Renal cortical epithelial cell (primary cell): ENCODE measurements around a stretch of chr5.

GRCh38 chr5:55473636-55474101 lies 61.1 kb downstream of the PLPP1 start:
- RRBS: no CpG with 5 or more reads among the region's 6 CpGs

DNA sequence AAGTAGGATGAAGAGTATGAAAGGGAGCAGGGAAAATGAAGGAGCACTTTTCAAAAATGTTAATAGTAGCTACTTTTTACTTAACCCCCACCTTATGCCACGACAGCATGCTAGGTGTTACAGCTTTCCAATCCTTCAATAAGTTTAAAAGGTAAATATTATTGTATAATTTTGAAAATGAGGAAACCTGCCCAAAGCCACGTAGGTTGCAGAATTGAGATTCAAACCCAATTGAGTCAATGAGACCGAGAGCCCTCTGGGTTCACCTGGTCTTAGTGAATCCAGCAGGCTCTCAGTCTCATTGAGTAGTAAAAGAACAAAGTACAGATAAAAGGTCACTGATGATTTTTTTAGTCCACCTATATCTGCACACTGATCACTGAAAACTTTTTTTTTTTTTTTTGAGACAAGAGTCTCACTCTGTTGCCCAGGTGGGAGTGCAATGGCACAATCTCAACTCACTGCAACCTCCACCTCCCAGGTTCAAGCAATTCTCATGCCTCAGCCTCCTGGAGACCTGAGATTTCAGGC lies 27.2 kb downstream of the PLPP1 start:
- RRBS: no CpG with 5 or more reads among the region's 3 CpGs

DNA sequence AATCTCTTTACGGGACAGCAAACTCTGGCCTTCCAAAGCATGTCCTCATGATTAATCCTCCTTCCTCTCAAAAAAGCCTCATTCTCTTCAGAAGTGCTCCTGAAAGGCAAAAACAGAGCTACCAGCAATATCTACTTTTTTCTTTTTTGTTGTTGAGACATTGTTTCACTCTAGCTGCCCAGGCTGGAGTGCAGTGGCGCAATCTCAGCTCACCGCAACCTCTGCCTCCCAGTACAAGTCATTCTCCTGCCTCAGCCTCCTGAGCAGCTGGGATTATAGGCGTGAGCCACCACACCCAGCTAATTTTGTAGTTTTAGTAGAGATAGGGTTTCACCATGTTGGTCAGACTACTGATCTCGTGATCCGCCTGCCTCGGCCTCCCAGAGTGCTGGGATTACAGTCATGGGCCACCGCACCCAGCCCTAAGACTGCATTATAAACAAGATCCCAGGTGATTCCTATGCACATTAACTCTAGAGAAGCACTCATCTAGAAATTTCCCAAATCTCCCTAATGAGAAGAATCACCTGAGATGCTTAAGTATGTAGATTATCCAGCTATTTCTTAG lies 17.0 kb downstream of the PLPP1 start:
- RRBS: no CpG with 5 or more reads among the region's 8 CpGs

DNA sequence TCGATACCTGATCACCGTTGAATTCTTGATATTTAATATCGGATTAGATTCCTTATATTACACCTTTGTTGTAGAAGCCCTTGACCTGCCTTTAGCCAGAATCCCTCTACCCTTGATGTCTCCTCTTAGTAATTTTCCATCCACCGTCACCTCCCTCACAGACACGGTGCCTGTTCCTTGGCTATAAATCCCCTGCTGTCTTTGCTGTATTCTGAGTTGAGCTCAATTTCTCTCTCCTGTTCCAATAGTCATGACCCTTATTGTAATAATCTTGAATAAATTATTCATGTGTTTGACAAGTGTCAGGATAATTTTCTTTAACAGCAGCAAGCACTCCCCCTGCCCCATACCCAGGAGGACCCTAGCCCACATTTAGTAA lies 808 bp upstream of the PLPP1 start:
- RRBS: no CpG with 5 or more reads among the region's 5 CpGs

GRCh38 chr5:55594495-55594805 lies 59.7 kb upstream of the PLPP1 start:
- RRBS: no CpG with 5 or more reads among the region's 1 CpG

- RRBS: no CpG with 5 or more reads among the region's 6 CpGs
These were observed 78.5 kb downstream of the SLC38A9 start for GRCh38 chr5:55633425-55634279.

DNA sequence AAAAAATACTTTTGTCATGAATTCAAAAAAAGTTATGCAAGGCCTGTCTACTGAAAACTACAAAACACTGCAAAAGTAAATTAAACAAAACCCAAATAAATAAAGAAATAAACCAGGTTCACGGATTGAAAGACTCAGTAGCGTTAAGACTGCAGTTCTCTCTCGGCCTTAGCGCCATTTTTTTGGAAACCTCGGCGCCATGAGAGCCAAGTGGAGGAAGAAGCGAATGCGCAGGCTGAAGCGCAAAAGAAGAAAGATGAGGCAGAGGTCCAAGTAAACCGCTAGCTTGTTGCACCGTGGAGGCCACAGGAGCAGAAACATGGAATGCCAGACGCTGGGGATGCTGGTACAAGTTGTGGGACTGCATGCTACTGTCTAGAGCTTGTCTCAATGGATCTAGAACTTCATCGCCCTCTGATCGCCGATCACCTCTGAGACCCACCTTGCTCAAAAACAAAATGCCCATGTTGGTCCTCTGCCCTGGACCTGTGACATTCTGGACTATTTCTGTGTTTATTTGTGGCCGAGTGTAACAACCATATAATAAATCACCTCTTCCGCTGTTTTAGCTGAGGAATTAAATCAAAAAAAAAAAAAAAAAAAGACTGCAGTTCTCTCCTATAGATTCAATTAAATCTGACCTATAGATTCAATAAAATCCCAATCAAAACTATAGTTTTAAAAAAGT lies 50.2 kb downstream of the IL6ST start:
- RRBS: no CpG with 5 or more reads among the region's 17 CpGs

DNA sequence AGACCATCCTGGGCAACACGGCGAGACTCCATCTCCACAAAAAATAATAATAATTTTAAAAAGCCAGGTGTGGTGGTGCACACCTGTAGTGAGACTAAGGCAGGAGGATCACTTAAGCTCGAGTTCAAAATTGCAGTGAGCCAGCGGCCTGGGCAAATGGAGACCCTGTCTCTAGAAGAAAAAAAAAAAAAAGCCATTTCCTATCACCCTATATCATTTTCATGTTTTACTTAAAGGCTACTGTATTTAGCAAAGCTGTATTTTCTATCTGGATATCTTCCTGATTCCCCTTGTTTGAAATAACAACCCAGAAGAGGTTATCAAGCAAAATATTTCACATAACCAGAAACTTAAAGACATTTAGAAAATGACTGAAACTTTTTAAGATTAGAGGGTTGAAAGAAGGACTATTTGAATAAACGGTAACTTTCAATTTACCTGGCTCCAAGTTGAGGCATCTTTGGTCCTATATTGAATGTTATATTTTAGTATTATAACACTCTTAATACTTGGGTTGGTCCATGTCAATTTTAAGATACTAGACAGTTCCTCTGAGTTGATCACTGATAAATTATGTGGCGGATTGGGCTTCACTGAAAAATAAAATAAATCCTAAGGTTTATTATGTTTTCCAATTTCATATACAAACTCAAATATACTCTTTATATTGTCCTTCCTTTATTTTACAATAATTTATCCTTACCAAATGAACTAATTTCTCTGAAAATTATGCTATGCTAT lies 31.7 kb downstream of the IL6ST start:
- RRBS: no CpG with 5 or more reads among the region's 6 CpGs

DNA sequence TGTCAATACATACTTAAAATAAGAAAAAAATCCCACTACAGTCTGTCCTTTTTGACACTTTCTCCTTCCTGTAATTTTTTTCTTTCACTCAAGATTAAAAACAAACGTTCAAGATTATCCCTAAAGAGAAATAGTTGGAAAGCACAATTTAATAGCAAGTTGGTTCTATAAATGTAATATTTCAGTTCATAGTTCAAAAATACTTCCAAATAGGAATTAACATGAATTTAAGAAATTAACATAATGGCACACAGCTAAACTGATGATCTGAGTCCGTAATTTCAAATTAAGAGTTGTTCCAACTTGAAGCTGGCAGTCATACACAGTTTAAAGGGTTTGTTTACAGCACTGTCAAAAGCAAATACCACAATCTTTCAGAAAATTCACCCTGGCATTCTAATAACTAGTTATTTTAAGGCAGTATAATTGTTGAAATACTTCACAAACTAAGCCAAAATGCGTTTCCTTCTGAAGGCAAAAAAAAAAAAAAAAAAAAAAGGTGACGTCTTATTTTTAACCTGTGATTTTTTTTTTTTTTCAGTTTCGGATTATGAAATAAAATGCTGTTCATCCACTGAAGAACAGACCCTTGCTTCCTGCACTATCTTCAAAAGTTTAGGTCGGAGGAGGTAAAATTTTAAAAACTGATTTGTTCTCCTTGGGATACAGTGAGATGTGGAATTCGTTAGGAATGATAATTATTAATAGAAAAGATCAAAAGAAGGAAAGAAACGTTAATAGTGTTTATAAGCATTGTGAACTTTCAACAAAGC lies 1.0 kb downstream of the IL6ST start:
- RRBS: no CpG with 5 or more reads among the region's 8 CpGs

- RRBS: no CpG with 5 or more reads among the region's 4 CpGs
These were observed 65.9 kb upstream of the IL6ST start for GRCh38 chr5:56060602-56061218.

DNA sequence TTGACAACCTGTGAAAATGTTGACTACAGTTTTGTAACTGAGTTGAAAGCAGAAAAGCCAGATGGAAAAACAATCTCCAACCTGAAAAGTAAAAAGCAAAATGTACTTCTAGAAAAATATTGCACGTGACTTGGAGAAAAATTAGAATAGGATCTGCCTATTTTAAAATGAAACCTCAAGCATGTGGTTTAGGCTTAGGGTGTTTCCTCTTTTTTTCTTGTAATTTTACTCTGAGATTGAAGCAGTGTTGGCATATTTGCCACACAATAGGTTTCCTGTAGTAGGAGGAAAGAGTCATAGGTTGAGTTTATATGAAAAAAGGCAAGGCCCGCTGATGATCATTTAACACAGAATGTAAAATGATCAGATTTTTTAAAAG lies 76.4 kb upstream of the IL6ST start:
- RRBS: no CpG with 5 or more reads among the region's 2 CpGs

- RRBS: no CpG with 5 or more reads among the region's 9 CpGs
These were observed 103.2 kb upstream of the IL6ST start for GRCh38 chr5:56097947-56098284.

- RRBS: no CpG with 5 or more reads among the region's 1 CpG
These were observed 108.2 kb upstream of the IL6ST start for GRCh38 chr5:56103038-56103300.

- RRBS: no CpG with 5 or more reads among the region's 6 CpGs
These were observed 78.2 kb downstream of the ANKRD55 start for GRCh38 chr5:56154869-56155472.

- RRBS: no CpG with 5 or more reads among the region's 2 CpGs
These were observed 15.9 kb upstream of the ANKRD55 start for GRCh38 chr5:56249089-56249288.

- RRBS: no CpG with 5 or more reads among the region's 3 CpGs
These were observed 180.8 kb upstream of the ANKRD55 start for GRCh38 chr5:56413963-56414324.

DNA sequence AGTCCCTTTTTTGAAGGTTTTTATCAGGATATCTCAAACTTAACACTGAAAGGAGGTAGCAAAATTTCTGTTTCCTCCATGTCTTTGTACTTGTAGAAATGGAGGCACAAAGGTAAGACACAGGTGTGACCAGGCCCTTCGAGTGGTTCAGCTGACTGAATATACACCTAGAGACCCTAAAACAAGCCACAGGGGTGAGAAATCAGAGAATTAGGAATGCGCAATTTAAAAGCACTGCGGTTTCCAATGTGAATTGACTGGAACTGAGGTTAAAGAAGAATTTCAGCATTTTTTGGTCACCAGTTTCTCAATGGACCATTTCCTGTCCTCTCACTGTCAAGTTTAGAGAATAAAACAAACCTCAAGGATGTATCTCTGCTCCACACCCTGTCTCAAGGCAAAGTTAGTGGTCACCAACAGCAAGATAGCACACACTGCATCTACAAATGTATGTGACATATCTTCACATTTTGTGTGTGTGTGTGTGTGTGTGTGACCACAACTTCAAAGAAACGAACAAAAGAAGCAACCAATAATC lies 143.8 kb upstream of the MAP3K1 start:
- RRBS: no CpG with 5 or more reads among the region's 4 CpGs

DNA sequence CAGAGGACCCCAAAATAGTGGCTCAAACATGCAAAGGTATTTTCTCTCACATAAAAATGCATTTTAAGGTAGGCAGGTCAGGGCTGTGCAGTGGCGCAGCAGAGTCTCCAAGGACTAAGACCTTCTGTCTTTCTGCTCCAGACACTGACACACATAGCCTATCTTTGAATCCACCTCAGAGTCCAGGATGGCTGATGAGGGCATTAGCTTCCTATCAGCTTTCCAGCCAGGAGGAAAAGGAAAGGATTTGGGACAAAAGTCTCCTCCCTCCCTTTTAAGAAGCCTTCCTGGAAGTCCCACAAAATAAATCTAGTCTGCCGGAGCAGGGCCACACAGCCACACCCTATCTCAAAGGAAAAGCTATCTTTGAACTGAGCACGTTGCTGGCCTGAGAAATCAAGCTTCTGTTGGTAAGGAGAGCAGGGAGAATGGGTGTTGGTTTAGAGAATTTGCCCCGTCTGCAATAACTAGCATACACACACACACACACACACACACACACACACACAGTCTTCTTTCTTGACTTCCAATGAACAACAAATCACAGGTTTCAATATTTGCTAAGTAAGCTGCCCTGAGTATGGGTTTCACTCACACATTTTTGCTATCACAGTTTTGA lies 116.7 kb upstream of the MAP3K1 start:
- RRBS: no CpG with 5 or more reads among the region's 4 CpGs

DNA sequence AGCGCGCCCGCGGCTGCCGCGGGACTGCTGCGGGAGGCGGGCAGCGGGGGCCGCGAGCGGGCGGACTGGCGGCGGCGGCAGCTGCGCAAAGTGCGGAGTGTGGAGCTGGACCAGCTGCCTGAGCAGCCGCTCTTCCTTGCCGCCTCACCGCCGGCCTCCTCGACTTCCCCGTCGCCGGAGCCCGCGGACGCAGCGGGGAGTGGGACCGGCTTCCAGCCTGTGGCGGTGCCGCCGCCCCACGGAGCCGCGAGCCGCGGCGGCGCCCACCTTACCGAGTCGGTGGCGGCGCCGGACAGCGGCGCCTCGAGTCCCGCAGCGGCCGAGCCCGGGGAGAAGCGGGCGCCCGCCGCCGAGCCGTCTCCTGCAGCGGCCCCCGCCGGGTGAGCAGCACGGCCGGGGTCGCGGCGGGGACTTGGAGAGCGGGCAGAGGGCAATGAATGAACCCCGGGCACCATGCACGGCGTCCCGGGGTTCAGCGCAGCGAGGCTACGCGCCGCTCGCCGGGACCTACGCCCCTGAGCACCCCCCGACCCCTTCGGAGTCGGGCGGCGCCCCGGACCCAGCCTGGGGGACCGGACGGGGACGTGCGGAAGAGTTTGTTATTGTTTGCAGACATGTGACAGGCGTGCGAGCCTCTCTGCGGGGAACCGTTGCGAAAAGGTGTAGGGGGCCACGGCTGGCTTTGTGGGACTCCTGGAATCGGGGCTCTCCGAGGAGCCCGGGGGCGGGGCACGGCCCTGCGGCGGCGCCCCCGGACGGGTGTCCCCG lies 511 bp downstream of the MAP3K1 start:
- RRBS: under 1% methylated on average over 49 of the region's 107 CpGs